NCI-H460 (cell line): Measurements from ENCODE around the genes FUT8 and ARG2.

DNA sequence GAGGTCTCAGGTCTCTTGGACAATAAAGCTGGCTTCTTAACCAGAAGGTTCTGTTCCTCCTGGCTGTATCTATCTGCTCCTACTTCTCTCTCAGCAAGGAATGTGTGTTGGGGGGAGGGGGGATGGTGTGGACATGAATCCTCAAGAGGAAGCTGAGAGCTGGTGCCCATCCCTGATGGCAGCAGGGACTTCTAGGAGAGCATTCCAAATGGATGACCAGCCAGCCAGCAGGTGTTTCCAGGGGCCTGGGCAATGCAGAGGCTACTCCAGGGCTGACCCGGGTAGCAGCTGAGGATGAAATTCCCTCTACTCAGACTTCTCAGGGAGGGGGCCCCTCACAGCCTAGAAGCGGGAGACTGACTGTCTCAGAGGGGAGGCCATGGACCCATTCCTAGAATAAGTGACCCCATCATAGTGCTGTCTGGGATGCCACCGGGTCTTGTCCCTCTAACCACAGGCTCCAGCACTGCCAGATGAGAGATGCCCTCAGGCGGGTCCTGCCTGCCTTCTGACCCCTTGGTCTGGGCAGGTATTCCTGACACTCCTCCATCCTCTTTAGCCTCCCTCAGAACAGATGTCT, 1.3 kb downstream of the RAB15 start:
RAMPAGE:
- cytosol, long total RNA, result no peak
- long total RNA, result no peak
- nucleus, long total RNA, result no peak

DNA sequence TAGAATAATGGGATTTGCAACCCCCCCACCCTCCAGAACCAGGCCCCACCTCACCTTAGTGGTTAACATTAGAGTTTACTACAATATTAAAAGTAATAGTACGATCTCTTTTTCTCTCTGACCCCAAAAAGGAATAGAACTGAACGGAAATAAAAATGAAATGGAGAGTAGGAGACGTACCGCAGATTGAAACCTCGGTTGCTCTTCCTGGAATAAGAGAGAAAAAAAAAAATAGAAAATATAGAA, 1.0 kb downstream of the MAX start:
RAMPAGE:
- cytosol, long total RNA, result no peak
- long total RNA, result no peak
- nucleus, long total RNA, result no peak

GRCh38 chr14:65102773-65103368, 554 bp upstream of the MAX start:
RAMPAGE:
- cytosol, long total RNA, result no peak
- long total RNA, result no peak
- nucleus, long total RNA, result no peak

DNA sequence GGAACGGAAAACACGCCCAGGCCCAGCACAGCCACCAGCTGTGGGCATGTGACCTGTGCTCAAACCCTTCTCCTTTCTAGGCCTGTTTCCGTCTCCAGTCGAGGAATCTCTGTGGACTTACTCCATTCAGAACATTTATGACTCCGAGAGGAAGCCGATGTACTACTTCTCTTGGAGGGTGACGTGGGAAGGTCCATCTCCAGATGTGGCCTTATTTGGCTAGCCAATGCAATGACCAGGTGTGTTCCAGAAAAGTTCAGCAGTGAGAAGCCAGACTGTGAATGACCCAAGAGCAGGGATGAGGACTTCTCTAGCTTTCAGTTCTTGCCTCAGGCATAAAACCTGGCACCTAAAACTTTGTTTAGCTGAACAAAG, 134.1 kb upstream of the MAX start:
RAMPAGE:
- cytosol, long total RNA, result no peak
- long total RNA, result no peak
- nucleus, long total RNA, result no peak

DNA sequence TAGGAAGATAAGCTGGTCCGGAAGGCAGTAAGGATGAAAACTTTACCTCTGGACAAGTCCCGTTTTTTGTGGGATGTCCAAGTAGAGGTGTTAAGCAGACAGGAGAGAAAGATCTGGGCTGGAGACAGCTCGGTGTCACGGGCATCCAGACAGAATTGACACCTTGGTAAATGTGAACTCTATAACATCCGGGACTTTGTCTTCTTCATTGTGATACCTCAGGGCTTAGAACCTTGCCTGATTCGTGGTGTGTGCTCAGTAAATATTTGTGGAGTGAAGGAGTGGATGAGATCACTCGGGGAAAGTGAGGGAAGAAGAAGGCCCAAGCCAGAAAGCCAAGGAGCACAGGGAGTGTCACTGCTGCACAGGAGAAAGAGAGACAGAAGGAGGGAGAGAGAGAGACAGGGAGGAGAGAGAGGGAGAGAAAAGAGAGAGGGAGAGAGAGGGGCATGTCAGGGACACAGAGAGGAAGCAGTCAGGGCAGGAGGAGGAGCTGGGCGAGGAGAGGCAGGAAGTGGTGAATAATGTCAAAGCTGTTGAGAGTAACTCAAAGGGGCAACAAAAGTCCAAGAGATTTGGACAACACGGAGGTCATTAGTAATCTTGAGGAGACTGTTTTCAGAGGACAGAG, 141.5 kb upstream of the MAX start:
RAMPAGE:
- cytosol, long total RNA, result no peak
- long total RNA, result no peak
- nucleus, long total RNA, result no peak

DNA sequence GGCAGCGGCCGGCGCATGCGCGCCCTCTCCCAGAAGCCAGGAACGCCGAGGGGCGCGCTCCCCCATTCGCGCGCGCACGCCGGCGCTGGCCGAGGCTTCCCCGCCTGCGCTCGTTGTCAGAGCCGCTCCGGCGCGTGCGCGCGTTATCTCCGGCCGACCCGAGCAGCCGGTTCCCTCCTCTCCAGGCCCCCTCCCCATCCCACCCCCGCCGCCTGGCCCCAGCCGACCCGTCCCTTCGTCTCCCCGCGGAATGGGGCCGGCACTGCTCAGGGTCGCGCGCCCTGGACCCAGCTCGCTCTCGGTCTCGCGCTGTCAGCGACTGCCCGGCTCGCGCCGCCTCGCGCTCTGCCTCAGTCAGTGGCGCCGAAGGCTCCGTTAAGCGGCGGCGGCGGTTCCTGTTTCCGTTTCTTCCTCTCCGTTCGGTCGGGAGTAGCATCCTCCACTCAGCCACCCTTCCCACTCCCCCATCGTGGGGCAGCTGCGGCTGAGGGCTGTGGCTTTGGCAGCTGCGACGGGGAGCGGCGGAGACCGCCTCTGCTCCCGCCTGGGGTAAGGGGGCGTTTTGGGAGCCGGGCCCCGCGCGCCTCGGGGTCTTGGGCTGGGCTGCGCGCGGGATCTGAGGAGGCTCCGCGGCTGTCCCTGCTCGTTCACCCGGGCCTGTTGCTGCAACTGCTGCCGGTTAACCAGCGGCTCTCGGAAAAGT, at the start of gene FUT8:
Gene FUT8, plus strand, starts transcription at position 65 of the 703 bp plus-strand sequence.
RAMPAGE:
- cytosol, long total RNA, result start-site peak on the plus strand centred at position 386 of the sequence, 130 bp wide, 17 and 19 reads in 2 replicates
- long total RNA, result no peak
- nucleus, long total RNA, result no peak

DNA sequence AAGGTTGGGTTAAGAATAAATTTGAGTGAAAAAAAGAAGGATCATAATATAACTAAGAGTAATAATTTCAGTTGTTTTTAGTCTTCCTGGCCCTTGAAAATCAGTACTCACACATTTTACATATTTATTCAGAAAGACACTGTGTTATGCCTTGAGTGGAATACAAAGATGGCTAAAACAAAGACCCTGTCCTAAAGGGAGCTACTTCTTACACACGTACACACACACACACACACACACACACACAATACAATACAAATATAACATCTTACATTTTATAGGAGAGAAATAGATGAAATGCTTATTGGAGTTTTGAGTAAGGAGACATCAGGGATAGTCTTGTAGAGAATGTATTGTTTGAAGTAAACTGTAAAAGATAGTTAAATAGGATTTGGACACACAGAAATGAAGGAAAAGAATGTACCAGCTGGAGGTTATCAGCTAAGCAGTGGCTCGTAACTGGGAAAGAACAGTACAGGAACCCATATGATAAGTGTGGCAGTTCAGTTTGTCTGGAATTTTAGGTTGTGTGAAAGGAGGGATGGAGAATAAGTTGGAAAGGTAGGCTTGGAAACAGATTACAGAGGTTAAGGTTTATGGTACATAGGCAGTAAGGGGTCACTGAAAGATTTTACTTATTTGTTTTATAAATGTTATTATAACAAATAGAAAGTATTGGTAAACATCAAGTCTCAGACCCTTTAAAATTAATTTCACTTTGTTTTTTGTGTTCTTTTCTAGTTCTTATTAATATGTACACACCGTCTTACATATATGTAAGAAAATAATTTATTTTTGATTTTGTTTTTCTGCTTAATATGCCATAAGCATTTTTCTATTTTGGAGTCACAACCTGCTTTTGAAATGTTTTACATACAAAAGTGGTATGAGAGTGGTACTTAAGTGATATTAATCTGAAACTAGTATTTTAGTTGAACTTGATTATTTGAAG, 217.4 kb downstream of the FUT8 start:
RAMPAGE:
- cytosol, long total RNA, result no peak
- long total RNA, result no peak
- nucleus, long total RNA, result no peak

DNA sequence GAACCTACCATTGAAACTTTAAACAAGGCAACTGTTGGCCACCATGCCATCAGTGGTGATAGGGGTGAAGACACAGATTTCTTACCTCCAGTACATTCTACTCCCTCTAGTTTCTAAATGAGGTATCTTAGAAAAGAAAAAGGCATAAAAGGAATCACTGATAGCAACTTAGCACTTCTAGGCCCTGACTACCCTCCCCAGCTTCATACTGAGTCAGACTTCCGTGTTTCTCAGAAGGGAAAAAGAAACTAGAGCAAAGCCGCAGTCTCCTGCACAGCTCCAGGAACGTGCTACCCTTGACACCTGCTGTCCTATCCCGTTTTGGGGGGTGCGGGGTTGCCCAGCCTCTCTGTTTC, 437.8 kb downstream of the FUT8 start:
RAMPAGE:
- cytosol, long total RNA, result no peak
- long total RNA, result no peak
- nucleus, long total RNA, result no peak

DNA sequence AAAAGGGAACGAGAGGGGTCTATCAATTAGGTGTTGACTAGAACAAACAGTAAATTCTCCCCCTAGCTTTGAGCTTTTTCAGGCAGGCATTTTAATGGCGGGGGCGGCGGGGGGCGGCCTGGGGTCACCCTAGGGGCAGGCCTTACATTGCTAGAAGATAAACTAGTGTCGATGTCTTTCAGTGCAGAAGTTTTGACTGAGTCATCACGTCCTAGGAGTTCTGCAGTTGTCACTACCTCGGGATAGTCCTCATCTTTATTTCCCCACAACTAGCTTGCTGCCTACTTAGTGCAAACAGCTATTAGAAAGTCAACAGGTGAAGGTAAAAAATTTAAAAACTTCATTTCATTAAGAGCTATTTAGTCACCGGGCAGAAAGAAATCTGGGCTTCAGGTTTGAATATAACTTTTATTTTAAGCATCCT, 1.6 kb downstream of the ATP6V1D start:
RAMPAGE:
- cytosol, long total RNA, result no peak
- long total RNA, result no peak
- nucleus, long total RNA, result no peak

DNA sequence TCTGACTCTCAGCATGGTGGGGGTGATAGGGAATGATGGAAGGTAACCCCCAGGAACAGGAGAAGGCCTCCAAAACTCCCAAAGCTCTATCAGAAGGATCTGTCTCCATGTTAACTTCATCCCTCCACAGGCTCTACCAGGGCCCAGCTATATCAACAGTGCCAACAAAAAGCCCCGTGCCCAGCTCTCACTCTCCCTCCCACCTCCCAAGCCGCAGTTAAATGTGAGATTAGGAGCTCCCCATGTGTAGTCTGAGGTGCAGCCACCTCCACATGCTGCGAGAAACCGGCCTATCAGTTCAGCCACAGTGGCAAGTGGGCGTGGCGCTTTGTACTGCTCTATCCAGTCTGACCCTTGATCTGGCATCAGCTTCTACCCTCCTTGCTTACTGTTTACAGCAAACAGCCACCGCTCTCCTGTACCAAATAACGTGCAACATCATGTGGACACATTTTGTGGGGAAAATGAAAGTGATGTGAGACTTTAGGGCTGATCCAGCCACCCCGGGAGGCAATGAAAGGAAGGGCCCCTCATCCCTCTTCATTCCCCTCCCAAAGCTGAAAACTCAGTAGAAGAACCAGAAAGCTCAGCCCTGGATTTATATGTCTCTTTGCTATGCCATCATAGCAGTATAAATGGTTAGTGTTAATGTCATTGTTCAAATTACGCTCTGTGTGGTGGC, 1.6 kb downstream of the PLEK2 start:
RAMPAGE:
- cytosol, long total RNA, result no peak
- long total RNA, result no peak
- nucleus, long total RNA, result no peak

DNA sequence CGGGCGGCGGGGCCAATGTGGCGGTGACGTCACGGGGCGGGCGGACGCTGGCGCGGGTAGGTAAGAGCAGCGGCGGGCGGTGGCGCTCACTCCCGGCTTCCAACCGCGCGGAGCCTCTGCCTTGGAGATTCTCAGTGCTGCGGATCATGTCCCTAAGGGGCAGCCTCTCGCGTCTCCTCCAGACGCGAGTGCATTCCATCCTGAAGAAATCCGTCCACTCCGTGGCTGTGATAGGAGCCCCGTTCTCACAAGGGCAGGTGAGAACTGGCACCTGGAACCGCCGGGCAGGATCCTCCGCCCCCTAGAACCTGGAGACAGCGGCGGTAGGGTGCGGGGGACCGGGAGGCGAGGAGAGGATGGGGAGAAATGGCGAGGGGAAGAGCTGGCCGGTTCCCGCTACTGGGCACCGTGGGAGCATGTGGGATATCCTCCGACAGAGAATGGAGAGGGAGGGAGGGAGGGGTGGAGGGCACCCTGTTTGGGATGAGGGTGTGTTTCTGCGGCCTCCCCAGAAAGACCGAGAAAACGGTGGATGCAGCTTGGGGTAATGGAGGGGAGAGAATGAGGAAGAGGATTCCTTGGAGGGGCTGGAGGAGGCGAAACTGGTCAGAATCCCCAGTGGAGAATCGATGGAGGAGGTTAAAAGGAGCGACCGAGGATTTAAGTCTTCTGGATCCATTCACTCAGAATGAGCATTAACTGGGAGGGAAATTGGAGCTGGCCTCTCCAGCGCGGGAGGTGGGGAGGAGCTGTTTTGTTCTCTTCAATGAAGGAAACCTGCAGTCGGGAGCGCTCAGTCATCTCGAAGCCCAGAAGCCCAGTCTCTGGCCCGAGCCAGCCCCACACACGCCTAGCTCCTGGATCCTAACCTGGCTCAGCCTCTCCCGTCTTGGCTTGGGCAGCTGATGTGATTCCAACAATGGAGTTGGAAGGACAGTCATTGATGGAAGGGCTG, at the start of gene ARG2:
Gene ARG2, plus strand, starts transcription at position 89 of the 955 bp plus-strand sequence.
RAMPAGE:
- cytosol, long total RNA, result no peak
- long total RNA, result no peak
- nucleus, long total RNA, result no peak

DNA sequence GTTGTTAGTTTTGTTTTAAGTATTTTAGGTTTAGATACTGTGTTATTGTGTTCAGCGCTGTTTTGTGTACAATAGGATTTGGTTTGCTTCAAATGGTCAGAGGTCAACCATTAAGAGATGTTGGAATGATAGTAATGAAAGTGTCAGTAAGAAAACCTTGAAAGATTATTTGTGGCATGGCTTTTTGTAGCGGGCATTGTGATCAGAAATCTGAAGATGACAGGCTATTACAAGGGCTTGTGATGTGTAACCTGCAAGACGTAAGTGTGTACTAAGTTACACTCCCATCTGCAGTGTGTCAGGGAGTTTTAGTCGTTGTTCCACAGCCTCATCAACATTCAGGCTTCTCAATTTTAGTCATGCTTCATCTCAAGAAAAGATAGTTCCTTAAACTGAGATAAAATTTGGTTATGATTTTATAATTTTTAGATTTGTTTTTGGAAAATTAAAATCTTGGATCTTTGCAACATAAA, 68.1 kb downstream of the RAD51B start:
RAMPAGE:
- cytosol, long total RNA, result no peak
- long total RNA, result no peak
- nucleus, long total RNA, result no peak

RAMPAGE:
- cytosol, long total RNA, result no peak
- long total RNA, result no peak
- nucleus, long total RNA, result no peak
These were observed 133.7 kb downstream of the RAD51B start for GRCh38 chr14:67952941-67954014.

DNA sequence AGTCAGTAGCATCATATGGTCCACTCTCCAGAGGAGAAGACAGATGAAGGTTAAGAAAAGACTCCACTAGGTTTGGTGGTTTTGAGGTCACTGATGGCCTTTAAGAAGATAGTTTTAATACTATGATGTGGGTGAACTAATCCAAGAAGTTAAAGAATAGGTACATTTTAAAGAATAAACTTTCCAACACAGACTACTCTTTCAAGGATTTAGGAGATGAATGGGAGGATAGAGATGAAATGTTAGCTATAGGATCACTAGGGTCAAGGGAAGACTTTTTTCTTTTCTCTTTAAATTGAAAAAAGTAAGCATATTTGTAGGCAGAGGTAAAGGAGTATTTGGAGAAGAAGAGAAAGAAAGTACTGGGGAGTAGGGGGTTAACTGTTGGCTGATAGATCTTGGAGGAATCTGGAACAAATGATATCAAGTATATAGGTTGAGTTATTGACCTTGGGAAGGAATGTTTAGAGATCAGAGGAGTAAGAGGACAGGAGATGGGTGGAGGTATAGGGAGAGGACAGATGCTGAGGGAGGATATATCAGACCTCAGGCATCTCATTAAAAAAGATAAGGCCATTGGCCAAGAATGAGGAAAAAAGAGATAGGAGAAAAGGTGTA, 135.0 kb downstream of the RAD51B start:
RAMPAGE:
- cytosol, long total RNA, result no peak
- long total RNA, result no peak
- nucleus, long total RNA, result no peak

RAMPAGE:
- cytosol, long total RNA, result no peak
- long total RNA, result no peak
- nucleus, long total RNA, result no peak
These were observed 255.3 kb downstream of the RAD51B start for GRCh38 chr14:68074732-68075498.

DNA sequence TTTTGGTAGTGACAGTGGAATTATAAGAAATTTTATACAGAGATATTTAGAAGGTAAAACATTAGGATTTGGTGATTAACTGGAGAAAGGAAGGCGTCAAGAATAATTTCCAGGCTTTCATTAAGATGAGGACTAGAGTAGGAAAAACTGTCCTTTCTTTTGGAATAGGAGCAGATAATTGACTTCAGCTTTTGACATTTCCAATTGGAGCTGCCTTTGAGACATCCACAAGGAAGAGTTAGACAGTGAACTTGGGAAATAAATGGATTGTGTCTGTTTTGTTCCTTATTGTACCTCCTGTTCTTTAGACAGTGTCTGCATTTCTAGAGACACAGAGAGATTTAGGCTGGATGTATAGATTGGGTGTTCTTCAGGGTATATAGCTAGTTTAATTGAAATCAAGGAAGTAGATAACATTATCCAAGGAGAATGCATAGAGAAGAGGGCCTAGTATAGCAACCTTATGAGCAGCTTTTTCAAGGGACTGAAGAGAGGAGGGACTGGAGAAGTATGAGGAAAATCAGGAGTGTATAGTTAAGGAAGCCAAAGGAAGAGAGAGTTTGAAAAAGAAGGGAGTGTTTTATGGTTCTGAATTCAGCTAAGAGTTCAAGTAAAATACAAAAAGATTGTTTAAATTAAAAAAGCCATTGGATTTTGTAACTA, 265.5 kb downstream of the RAD51B start:
RAMPAGE:
- cytosol, long total RNA, result no peak
- long total RNA, result no peak
- nucleus, long total RNA, result no peak

DNA sequence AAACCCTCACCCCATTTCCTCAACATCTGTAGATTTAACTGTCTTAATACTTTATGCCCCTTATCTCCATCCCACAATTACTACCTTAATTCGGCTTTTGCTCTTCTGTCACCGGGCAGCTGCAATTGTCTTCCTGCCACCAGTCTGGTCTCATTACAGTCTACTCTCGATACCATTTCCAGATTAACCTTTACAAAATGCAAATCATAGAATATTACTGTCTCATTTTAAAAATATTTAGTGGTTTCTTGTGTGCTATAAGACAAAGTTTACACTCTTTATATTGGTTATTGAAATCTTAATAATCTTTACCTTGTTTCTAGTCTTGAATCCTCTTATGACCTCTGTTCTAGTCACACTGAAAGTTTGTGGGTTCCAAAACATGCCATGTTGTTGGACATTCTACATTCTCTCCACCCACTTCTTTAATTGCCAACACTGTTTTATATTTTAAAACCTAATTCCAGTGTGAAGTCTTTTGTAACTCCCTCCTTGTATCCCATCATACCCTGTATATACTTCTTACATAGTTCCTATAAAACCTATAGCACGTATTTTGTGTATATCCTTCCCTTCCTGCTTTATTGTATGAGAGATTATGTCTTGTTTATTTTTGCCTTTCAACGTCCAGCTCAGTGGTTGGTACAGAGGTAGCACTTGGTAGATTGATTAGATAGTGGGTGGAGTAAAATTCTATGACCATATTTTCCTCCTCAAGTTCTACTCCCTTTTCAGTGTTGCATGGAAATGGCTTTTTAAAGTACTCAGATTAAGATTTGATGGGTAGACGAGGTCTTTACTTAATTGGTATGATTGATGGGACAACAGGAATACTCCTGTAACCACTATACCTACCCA, 347.5 kb downstream of the RAD51B start:
RAMPAGE:
- cytosol, long total RNA, result no peak
- long total RNA, result no peak
- nucleus, long total RNA, result no peak

GRCh38 chr14:68364207-68364821, 428.6 kb downstream of the ZFP36L1 start:
RAMPAGE:
- cytosol, long total RNA, result no peak
- long total RNA, result no peak
- nucleus, long total RNA, result no peak

GRCh38 chr14:68420224-68420654, 372.6 kb downstream of the ZFP36L1 start:
RAMPAGE:
- cytosol, long total RNA, result no peak
- long total RNA, result no peak
- nucleus, long total RNA, result no peak

DNA sequence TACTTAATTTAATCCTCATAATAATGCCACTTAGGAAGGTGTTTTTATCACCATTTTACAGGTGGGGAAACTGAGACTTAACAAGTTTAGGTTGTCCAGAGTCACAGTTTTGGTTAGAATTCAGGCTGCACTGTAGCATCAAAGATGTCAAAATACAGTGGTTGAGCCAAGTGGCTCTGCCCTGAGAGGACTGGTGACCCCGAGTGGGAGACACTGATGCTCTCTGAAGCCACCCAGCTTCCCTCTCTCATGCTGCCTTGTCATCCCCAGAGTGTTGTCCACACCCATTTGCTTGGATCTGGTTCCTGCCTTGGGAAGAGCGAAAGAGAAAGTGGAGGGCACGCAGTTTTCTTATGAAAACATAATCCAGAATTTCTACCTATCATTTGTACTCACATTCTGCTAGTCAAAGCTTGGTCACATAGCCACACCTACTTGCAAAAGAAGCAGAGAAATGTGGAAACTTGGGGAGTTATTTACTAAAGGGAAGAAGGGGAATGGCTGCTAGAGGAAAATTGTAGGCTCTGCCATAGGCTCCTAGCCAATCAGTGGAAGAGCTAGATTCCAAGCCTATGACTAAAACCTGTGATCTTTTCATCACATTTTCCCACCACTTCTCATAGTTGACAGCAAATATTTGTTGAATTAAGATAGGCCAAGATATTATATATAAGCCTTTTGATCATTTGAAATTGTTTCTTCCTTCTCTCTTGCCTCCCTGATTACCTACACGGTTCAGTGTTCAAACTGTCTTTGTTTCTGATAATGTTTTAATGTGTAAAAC, 326.4 kb downstream of the ZFP36L1 start:
RAMPAGE:
- cytosol, long total RNA, result no peak
- long total RNA, result no peak
- nucleus, long total RNA, result no peak